GM19240 (cell line): ENCODE measurements around the gene PRX.

GRCh38 chr19:40216652-40217709, 1.2 kb downstream of the TTC9B start:
- RRBS = 19% methylated on average over 12 of the region's 64 CpGs

GRCh38 chr19:40224332-40224679, 2.2 kb downstream of the CCNP start:
- RRBS = no CpG with 5 or more reads among the region's 14 CpGs

- RRBS = no CpG with 5 or more reads among the region's 15 CpGs
Measured at GRCh38 chr19:40256805-40257488, 28.2 kb downstream of the AKT2 start.

DNA sequence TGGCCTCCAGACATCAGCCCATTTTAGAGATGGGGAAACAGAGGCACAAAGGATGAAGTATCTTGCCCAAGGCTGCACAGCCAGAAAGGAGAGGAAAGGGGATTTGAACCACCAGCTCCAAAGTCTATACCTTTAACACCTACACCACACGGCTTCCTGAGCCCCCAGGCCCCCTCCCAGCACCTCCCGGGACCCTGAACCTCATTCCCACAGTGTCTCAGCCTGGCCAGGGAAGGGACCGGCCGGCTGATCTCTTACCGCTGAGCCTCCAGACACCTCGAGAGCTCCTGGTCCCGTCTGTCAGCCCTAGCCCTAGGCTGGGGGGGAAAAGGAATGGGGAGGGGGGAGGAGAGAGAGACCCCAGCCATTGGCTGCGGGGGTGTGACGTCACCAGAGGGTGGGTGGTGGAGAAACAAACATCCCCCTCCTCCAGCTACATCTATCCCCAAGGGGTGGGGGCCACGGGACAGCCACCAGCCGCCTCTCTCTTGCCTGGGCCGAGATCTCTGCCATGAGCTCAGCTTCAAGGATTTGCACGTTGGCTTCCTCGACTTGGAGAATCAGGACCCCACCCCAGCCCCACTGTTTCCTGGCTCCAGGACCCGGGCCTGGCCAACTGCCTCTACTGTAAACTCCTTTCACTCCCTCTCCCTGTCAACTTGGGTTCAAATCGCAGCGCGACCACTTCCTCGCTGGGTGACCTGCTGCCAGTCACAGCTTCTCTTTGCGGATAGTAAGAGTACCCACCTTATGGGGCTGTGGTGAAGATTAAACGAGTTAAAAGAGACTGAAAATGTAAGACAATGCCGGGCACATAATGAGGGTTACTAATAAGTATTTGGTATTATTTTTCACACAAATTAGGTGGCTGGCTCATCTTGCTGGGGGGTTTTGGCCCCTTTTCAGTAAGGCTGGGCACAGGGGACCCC, at the start of gene PRX:
TSS of gene PRX (minus strand) at position 299 of the 929 bp plus-strand sequence.
- RRBS = 80% methylated on average over 1 of the region's 22 CpGs

GRCh38 chr19:40426216-40426494, 363 bp upstream of the SERTAD1 start:
- RRBS = 6% methylated on average over 1 of the region's 9 CpGs

DNA sequence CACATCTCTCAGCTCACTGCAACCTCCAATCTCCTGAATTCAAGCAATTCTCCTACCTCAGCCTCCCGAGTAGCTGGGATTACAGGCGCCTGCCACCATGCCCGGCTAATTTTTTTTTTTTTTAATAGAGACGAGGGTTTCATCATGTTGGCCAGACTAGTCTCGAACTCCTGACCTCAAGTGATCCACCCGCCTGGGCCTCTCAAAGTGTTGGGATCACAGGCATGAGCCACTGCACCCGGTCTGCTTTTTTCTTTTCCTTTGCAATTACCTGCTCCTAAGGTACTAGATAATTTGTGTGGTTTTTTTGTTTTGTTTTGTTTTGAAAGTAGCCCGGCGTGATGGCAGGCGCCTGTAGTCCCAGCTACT, 7.0 kb upstream of the SERTAD1 start:
- RRBS = no CpG with 5 or more reads among the region's 10 CpGs

GRCh38 chr19:40580493-40581078, 3.9 kb downstream of the SHKBP1 start:
- RRBS = 84% methylated on average over 2 of the region's 16 CpGs

DNA sequence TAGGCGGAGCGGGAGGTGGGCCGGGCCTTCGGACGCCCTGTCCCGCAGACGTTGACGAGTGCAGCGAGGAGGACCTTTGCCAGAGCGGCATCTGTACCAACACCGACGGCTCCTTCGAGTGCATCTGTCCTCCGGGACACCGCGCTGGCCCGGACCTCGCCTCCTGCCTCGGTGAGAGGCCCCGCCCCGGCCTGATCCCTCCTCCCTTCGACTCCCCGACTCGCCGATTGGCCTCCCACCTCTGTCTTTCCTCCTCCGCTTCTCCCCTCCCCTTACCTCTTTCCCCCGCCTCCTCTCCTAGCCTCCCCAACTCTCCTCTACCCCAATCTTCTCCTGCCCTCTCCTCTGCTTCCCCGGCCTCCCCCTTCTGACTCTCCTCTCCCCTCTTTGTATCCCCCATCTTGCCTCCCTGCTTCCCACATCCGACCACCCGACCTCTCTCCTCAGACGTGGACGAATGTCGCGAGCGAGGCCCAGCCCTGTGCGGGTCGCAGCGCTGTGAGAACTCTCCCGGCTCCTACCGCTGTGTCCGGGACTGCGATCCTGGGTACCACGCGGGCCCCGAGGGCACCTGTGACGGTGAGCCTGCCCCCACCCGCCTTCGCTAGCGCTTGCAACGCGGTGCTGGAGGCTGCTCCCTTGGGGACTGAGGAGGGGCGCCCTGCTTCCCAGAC, 12.8 kb downstream of the LTBP4 start:
- RRBS = 5% methylated on average over 15 of the region's 52 CpGs

GRCh38 chr19:40722150-40722670, 5.3 kb downstream of the ITPKC start:
- RRBS = no CpG with 5 or more reads among the region's 7 CpGs

DNA sequence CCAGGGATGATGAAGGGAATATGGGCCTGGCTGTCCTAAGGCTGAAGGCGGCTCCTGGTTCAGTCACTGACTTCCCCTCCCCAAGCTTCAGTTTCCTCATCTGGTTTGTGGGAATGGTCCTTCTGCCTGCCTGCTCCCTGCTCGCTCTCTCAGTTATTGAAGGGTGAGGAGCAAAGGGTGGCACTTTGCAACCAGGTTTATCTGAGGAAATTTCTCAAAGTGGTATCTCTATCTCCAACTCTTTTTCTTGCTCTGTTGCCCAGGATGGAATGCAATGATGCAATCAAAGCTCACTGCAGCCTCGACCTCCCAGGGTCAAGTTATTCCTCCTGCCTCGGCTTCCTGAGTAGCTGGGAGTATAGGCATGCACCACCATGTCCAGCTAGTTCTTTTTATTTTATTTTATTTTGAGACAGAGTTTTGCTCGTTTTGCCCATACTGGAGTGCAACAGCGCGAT, 5.0 kb downstream of the ACTMAP start:
- RRBS = no CpG with 5 or more reads among the region's 7 CpGs

GRCh38 chr19:40799348-40800182, 574 bp downstream of the EGLN2 start:
- RRBS = 2% methylated on average over 37 of the region's 65 CpGs

GRCh38 chr19:40822515-40823234, 23.7 kb downstream of the EGLN2 start:
- RRBS = no CpG with 5 or more reads among the region's 11 CpGs

- RRBS = no CpG with 5 or more reads among the region's 20 CpGs
Measured at GRCh38 chr19:40908231-40908862, 26.3 kb upstream of the CYP2A7 start.

DNA sequence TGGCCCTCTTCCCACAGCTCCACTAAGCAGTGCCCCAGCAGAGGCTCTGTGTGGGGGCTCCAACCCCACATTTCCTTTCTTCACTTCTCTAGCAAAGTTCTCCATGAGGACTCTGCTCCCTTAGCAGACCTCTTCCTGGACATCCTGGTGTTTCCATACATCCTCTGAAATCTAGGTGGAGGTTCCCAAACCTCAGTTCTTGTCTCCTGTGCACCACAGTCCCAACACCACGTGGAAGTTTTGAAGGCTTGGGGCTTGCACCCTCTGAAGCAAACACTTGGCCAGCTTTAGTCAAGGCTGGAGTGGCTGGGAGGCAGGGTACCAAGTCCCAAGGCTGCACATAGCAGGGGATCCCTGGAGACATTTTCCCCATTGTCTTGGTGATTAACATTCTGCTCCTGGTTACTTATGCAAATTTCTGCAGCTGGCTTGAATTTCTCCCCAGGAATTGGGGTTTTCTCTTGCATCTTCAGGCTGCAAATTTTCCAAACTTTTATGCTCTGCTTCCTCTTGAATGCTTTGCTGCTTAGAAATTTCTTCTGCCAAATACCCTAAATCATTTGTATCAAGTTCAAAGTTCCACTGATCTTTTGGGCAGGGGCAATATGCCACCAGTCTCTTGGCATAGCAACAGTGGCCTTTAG, 10.3 kb upstream of the CYP2B6 start:
- RRBS = no CpG with 5 or more reads among the region's 1 CpG

- RRBS = no CpG with 5 or more reads among the region's 1 CpG
Measured at GRCh38 chr19:41085563-41086286, 2.5 kb upstream of the CYP2A13 start.

DNA sequence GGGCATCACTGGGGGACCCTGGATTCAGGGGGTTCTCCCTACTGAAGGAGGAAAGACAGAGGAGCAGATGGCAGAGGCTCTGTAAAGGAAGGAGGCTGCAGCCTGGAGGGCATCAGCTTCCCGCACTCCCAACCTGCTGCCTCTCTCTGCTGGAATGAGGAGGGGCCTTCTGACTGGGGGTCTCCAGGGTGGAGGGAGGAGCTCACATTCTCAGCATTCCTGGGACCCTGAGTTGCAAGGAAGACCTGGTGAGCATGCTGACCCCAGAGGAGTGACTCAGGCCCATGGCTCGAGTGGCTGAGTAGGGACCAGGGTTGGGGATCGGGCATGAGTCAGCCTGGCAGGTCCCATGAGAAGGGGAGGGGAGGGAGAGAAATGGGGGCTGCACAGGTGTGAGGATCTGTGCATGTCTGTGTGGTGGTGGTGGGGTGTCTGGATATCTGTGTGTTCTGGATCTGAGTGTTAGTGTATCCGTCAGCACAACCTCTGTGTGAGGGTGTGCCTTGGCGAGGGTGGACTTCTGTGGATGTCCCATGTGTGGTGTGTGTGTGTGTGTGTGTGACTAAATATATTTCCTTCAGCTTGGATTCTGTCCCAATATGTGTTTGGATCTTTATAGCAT, 4.5 kb downstream of the AXL start:
- RRBS = no CpG with 5 or more reads among the region's 5 CpGs

- RRBS = no CpG with 5 or more reads among the region's 4 CpGs
Measured at GRCh38 chr19:41238955-41239255, 19.9 kb downstream of the AXL start.

DNA sequence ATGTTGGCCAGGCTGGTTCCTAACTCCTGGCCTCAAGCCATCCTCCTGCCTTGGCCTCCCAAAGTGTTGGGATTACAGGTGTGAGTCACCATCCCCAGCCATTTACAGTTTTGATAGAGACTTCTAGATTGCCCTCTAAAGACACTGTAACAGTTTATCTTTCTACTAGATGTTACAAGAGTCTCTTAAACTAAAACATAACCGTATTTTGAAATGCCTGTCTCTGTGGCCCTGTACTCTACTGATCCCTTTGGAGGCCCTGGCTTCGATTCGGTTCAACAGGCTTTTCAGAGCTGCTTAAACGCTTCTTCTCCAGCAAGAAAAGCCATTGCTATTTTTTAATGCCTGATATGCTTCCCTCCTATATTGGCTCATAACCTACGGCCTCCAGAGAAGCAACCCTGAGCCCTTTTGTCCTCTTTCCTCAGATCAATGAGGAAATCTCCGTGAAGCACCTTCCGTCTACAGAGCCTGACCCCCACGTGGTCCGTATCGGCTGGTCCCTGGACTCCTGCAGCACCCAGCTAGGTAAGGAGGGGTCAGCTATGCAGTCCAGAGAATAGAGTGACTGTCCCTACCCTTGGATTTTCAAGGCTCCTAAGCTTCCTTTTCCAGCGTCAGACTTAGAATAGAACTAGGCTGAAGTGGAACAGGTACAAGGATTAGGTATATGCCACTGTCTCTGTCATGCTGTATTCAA, 14.6 kb downstream of the HNRNPUL1 start:
- RRBS = no CpG with 5 or more reads among the region's 11 CpGs

DNA sequence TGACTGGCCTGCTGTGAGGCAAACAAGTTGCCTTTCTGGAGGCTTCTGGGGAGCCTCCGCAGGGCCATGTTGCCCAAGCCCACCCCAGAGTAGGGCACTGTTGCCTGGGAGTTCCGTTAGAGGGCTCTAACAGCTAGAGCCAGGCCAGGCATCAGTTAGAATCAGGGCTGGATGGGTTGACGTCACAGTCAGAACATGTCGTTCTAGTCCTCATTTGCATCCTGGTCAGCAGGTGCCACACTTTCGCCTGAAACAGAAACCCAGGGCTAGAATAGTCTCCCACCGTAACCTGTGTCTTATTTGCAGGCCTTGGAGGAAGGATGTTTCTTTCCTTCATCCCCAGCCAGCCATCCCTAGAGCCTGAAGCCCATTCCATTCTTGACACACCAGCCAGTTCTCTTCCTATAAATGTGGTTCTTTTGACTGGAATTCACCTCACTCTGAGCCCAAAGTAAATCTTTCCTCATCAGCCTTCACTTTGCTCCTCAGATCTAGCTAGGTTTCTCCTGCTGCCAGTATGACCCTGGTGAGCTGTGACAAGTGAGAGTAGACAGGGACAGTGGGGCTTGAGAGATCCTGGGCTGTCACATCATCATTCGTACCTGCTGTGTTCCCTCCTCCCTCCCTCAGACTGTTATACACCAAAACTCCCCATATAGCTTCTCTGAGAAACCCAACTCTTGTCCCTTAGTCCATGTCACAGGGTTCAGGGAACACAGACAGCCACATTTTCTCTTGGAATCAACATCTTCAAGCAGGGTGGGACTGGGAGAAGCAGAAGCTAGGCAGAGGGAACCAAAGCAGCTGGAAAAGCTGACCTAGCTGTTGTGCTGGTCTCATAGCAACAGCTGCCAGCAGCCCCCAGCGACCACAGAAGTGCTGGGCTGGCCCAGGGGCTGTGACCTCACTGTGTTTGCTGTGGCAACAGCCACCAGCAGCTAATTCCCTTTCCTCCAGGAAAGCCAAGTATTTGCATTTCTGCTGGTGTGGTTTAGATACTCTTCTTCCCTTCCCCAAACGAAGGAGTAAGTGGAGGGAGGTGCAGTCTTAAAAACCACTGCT, 12.1 kb upstream of the CCDC97 start:
- RRBS = no CpG with 5 or more reads among the region's 9 CpGs

- RRBS = no CpG with 5 or more reads among the region's 10 CpGs
Measured at GRCh38 chr19:41320277-41320521, 10.2 kb downstream of the CCDC97 start.